ENCODE data around the genes RIC1 and UHRF2.

DNA sequence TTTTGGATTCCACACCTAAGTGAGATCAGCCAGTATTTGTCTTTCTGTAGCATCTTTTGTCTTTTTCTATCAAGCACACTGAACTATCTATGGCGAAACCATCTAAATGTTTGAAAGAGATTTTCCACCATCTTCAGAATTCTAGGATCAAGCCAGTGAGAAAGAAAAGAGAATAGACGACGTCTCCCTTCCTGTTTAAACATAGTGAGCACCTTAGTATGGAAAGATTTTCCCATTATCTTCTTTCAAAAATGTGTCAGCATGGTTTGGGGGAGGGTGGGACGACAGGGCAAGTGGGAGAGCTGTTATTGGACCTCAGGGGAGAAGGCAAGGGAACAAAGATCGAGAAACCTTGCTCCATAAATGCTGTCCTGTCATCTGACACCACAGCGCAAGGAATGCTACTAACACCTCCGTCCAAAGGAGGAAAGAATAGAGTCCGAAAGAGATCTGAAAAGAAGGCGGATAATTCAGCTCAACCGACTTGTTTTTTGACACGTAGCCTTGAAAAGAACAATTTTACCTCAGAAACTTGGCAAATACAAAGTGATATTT, 156.0 kb downstream of the GLIS3 start:
- RAMPAGE, long total RNA: no peak
- RRBS: no CpG with 5 or more reads among the region's 11 CpGs

- RAMPAGE, long total RNA: no peak
- RRBS: no CpG with 5 or more reads among the region's 4 CpGs
These were observed 154.4 kb downstream of the GLIS3 start for GRCh38 chr9:4145347-4145941.

GRCh38 chr9:4147304-4148503, 152.2 kb downstream of the GLIS3 start:
- RAMPAGE, long total RNA: no peak
- RRBS: no CpG with 5 or more reads among the region's 8 CpGs

- RAMPAGE, long total RNA: no peak
- RRBS: no CpG with 5 or more reads among the region's 2 CpGs
These were observed 6.5 kb upstream of the GLIS3 start for GRCh38 chr9:4306332-4306737.

DNA sequence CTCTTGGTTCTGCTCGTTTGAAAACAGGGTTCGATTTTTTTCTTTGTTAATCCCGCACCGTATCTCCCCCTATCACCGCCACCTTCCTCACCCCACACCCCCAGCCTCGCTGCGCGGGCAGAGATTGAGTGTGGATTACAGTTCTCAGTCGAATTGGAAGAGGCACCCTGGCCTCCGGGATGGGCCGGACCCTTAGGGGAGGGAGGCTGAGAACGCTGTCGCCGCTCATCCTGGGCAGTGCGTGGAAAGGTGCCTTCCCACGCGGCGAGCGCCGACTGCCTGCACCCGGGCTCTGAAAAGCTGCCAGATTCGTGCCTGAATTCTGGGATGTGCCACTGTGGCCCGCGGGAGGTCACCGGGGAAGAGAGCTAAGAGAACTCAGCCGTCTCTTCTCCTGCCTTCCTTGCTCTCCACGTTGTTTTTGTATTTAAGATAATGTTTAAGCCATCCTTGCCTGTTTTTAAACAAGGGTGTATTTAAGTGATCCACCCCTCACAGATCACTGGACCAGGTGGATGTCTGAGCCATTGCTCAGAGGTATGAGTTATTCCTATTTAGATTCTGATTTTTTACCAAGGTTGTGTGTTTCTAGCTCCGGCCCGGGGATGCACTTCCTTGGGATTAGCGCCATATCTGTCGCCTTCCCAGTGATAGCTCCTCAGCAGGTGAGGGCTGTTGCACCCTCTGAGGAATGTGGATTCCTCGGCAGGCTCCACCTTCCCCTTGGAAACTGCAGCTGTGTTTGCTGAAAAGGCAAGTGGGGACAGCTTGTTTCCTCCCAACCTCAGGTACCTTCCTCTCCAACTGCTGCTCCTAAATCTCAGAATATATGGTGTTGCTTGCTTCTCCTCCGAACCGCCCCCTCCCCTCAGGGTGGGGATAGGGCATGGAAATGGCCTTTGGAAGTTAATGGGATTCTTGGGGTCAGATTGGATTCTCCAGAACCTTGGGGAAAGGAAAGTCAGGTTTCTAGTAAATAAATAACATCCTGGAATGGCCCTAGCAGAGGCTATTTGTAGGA, 1.1 kb downstream of the SLC1A1 start:
- RAMPAGE, long total RNA: no peak
- RRBS: 1% methylated on average over 13 of the region's 34 CpGs

DNA sequence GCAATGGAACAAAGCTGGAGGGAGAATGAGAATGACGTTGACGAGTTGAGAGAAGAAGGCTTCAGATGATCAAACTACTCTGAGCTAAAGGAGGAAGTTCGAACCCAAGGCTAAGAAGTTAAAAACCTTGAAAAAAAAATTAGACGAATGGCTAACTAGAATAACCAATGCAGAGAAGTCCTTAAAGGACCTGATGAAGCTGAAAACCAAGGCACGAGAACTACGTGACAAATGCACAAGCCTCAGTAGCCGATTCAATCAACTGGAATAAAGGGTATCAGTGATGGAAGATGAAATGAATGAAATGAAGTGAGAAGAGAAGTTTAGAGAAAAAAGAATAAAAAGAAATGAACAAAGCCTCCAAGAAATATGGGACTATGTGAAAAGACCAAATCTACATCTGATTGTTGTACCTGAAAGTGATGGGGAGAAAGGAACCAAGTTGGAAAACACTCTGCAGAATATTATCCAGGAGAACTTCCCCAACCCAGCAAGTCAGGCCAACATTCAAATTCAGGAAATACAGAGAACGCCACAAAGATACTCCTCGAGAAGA, 42.0 kb downstream of the SLC1A1 start:
- RAMPAGE, long total RNA: no peak
- RRBS: no CpG with 5 or more reads among the region's 9 CpGs

DNA sequence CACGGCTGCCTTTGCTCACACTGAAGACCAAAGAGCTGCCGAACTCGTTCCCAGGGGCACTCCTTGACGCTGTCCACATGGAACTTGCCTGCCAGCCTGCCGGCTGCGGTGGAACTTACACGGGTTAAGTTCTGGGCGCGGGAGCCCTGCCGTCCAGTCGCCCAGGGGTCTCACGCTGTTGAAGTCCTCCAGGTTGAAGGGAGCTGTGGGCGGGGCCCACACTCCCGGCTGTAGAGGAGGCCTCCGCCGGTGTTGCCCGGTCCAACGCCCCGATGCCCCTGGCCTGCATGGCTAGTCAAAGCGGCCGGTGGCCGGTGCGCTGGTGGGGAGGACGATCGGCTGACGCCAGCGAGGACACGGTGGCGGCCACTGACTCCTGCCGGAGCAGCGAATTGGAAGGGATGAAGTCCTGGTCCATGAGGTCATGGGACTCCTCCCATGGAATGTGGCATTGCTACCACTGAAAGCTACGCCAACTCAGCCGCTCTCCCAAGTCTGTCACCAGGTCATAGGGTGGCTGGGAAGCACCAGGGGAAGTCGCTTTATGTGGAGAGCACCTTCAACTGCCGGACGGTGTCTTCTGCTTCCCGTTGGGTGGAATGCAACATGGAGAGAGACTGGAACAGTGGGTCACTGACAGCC, 11.8 kb downstream of the RCL1 start:
- RAMPAGE, long total RNA: no peak
- RRBS: 97% methylated on average over 16 of the region's 37 CpGs

DNA sequence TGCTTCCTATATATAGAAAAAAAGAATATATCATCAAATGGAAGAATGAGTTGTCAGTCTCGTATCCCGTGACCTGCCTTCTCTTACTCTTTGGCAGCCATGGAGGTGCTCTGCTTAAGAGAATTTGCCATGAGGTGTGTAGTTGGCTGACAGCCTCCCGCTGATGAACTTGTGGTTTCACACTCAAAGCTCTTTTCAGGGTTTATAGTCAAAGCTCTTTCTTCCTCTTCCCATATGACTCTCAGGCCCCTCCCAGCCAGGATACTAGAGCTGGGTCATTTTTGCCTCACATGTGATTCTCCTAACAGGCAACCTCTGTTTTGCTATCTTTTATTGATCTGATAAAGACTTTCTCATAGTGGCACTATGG, 13.7 kb upstream of the JAK2 start:
- RAMPAGE, long total RNA: no peak
- RRBS: no CpG with 5 or more reads among the region's 3 CpGs

DNA sequence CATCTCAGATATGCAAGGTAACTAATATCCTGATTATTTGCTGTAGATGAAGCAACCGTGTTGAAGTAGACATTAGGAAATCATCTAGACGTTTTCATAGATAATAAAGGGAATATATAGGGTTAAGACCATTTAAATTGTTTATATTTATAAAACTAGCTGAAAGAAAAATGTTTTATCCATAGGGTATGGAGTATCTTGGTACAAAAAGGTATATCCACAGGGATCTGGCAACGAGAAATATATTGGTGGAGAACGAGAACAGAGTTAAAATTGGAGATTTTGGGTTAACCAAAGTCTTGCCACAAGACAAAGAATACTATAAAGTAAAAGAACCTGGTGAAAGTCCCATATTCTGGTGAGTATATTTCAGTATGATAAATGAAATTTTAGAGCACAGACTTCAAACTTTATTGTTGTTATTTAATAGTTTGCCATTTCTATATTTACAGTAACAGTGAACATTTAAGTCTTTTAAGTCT, 94.8 kb downstream of the INSL6 start:
- RAMPAGE, long total RNA: no peak
- RRBS: no CpG with 5 or more reads among the region's 4 CpGs

- RAMPAGE, long total RNA: no peak
- RRBS: no CpG with 5 or more reads among the region's 5 CpGs
These were observed 35.5 kb downstream of the RLN2 start for GRCh38 chr9:5268990-5269462.

- RAMPAGE, long total RNA: no peak
- RRBS: no CpG with 5 or more reads among the region's 4 CpGs
These were observed 1.1 kb downstream of the CD274 start for GRCh38 chr9:5451396-5451977.

DNA sequence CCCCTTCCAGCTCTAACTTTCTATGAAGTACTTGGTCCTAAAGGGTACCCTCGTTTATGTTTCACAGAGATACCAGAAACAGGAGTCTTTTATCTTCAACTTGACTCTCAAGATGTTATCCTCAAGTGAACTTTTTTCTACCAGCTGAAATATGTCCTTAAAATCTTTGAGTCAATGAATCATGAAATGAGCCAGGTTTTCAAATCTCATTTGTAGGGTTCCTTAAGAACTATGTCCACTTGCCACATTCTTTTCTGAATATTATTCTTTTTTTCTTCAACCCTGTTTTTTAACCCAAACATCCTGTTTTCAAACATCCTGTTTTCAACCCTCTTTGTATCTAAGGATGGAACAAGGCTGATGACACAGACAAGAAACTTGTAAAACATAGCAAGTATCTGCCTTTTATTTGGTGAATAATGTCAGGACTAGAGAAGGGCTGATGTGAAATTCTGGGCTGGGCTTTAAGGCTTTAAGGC, 42.7 kb upstream of the RIC1 start:
- RAMPAGE, long total RNA: no peak
- RRBS: no CpG with 5 or more reads among the region's 1 CpG

GRCh38 chr9:5629047-5629995, at the start of gene RIC1:
RIC1 (plus strand) TSS chr9:5629107.
- RAMPAGE, long total RNA: no peak
- RRBS: under 1% methylated on average over 39 of the region's 86 CpGs

DNA sequence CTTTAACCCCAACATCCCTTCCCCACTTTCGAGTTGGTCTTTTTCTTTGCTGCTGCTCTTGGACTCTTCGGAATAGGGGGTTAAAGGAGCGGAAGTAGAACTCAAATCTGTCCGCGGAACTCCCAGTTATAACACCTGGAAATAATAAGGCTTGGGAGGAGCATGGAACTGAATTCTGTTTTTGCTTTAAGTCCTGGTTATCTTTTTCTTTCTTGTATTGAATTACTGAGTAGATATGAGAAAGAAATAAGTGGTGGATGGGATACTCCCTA, 1.0 kb downstream of the RIC1 start:
- RAMPAGE, long total RNA: no peak
- RRBS: no CpG with 5 or more reads among the region's 5 CpGs

DNA sequence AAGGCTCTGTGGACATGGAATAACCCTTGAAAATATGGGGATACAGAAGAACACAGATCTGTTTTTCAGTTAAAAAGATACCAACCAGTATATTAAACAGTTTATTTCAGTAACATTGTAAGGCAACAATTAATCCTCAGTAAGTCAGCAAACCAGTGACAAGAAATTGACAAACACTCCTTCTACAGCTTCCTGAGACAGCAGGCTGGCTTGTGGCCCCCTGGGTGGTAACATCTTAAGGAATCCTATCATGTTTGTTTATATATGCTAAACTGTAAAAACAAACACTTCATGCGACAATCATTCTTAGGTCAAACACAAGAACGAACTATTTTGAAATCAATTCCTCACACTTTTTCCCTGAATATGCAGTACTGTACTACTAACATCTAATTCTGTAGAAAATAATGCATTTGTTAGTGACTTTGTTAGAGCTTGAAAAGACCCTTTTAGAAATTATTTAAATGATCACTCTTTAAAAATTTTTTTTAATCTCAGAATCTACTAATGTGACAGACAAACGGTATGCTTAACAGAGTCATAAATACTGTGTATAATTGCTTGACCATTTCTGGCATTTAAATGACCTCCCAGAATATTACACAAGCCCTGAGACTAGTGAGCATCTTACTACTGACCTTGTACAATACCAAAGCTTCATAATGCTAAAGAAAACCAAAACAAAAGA, 48.3 kb downstream of the ERMP1 start:
- RAMPAGE, long total RNA: no peak
- RRBS: no CpG with 5 or more reads among the region's 3 CpGs

- RAMPAGE, long total RNA: no peak
These were observed 91.2 kb upstream of the RANBP6 start for GRCh38 chr9:6106572-6106991.

- RAMPAGE, long total RNA: no peak
- RRBS: no CpG with 5 or more reads among the region's 2 CpGs
These were observed 745 bp upstream of the IL33 start for GRCh38 chr9:6214845-6215278.

- RAMPAGE, long total RNA: no peak
- RRBS: 1% methylated on average over 38 of the region's 114 CpGs
These were observed at the start of gene UHRF2 for GRCh38 chr9:6412871-6413889. UHRF2 (plus strand) TSS chr9:6413199.

- RAMPAGE, long total RNA: no peak
- RRBS: no CpG with 5 or more reads among the region's 34 CpGs
These were observed 915 bp downstream of the UHRF2 start for GRCh38 chr9:6413890-6414338.

GRCh38 chr9:6493570-6494385, 80.8 kb downstream of the UHRF2 start:
- RAMPAGE, long total RNA: no peak
- RRBS: no CpG with 5 or more reads among the region's 3 CpGs

All from hepatocyte (in vitro differentiated cells and primary cell).